SEM (cell line): ENCODE results near the gene TCOF1.

DNA sequence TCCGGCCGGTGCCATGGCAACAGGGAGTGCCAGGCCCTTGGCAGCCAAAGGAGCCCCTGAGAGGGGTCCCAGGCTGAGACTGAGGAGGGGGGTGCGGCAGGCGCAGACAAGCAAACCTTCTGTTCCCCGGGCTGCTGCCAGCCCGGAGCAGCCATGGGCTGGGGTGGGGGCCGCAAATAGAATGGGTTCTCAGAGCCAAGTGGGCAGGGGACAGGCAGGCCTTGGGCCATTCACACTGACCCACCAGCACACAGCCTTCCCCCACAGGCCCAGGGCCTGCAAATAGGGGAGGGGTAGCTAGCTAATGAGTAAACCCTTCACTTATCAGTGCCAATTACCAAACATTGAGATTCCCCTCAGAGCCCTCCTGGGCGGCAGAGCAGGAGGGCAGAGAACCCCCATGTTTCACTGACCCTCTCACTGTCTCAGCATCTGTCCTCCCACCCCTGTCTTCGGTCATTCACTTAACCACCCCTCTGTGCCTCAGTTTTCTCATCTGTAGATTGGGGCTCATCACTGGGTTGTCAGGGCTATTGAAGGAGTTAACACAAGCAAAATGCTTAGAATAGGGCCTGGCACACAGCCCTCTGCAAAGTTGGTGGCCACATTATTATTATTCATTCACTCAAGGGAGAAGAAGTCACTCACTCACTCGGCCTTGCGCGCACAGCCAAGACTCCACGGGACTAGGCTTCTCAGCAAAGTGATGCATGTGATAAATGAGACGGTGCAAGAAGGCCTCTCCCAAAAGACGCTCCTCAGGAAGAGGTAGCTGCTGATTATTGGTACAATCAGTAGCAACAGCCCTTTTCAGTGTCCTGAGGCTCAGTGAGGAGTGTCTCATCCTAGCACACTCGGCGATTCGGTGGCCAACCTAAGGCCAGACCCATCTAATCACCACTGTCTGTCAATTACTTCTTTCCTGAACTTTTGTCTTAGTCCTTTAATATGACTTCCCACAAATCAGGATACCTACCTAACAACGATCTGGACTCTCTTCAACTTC, 8.1 kb downstream of the PDGFRB start:
- PRO-cap: no peak

- PRO-cap: bidirectional peak, plus-strand start at chr5:150154518, minus-strand start at chr5:150154399
These were observed 1.4 kb downstream of the PDGFRB start for GRCh38 chr5:150154073-150154808.

- PRO-cap: no peak
These were observed 45.3 kb downstream of the CAMK2A start for GRCh38 chr5:150244393-150244598.

DNA sequence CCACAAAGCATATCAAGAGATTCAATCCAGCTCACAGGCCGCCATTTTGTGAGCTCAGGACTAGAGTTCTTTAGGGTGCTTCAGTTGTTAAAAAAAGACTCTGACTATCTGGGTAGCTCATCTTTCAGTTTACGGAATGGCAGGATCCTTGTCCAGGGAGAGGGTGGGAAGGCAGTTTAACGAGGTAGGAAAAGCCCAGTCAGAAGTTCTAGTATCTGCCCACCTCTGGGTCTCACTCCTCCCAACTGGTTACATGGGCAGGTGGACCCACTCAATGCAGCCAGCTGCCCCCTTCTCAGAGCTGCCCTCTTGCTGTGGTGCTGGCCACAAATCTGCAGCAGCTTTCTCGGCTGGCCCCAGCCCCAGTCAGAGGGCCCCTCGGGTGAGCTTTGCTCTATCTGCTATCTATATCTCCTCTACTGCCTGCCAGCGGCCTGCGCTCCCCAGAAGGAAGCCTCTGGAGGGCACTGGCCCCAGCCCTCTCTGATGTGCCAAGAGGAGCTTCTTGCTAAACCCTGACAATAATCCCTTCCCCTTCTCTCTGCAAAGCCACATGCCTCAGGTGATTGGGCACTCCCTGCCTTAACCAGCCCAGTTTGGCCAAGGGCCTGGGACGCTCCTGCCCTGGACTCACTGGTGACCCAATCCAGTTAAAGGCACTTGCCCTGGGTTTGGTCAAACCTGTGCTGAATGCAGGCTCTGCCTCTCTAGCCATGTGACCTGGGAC, 42.9 kb downstream of the CAMK2A start:
- PRO-cap: no peak

GRCh38 chr5:150303743-150303997, 965 bp upstream of the ARSI start:
- PRO-cap: no peak

DNA sequence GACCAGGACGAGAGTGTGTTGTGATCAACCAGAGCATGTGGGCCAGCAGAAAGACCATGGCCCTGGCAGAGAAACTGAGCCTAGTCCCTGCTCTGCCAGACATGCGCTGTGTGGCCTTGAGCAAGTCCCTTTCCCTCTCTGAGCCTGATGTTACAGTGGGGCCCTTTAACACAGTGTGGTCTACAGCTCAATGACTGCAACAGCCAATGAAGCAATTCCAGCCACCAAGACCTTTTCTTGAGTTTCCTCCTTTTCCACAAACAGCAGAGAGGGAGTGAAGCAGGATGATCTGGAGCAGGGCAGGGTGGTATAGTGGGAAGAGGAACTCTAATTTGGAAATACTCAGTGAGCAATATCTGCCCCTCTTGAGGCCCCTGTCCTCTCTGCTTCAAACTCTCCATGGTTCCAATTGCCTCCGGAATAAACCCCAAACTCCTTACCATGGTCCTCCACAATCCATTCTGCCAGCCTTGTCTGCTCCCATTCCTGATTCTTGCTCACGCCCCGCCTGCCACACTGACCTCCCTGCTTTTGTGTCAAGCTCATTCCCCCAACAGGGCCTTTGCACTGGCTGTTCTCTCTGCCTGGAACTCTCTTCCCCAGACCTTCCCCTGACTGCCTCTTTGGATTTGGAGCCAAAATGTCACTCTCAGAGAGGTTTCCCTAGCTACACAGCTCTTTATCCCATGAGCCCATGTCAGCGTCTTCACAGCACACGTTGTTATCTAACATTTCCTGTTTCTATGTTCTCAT, 26.0 kb upstream of the ARSI start:
- PRO-cap: no peak

DNA sequence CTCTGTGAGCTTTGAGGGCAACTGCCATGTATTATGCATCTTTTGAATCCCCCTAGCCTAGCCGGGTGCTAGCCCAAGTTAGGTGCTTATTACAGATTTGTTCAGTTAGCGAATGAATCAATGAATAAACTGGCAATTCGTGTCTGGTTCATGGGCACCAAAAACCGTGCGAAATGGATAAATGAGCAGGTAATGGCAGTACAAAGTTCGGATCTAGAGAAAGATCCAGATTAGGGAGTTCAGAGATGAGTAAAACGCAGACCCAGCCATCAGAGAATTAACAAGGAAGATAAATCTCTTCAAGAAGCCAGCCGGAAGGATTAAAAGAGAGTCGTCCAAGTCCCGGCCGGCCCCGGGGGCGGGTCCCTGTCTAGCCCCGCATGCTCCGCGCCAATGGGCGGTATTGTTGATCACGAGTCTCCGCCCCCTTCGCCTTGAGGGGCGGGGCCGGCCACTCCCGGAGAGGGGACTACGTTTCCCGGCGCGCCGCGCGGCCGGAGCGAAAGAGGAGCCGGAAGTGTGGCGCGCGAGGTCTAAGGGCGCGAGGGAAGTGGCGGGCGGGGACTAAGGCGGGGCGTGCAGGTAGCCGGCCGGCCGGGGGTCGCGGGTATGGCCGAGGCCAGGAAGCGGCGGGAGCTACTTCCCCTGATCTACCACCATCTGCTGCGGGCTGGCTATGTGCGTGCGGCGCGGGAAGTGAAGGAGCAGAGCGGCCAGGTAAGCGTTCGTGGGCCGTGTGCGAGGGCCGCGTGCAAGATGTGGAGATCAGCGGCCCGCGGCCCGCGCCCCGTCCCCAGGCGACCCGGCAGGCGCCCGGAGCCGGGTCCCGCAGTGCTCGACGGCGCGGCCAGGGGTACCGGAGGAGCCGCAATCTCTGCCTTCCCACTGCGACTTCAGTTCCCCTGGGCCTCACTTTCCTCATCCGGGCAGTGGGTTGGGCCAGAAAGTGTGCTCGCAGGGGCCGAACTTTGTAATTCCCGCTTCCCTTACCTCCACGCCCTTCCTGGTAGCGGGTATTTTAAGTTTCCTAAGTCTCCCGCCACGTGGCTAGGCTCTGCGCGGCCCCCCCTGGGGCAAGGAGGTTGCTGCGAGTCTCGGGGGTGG, at the start of gene TCOF1:
Gene TCOF1, plus strand, starts transcription at position 560 of the 1,104 bp plus-strand sequence.
- PRO-cap: bidirectional peak, plus-strand start at position 567 of the sequence, minus-strand start at position 295 of the sequence

DNA sequence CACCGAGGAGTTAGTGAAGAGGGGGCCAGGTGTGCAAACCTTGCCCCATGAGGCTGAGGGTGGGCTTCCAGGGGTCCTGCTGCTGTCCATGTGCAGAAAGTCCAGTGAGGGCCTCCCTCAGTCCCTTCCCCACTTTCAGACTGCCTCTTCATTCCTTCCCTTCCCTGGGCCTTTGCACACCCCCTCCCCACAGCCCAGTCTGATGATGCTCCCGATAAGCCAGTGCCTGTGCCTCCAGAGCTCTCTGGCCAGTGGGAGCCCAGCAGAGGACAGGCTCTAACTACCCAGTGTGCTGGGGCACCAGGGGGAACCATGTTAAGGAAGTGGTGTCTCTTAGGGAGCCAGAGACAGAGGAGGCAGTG, 16.1 kb downstream of the TCOF1 start:
- PRO-cap: no peak

GRCh38 chr5:150382409-150382834, 24.9 kb downstream of the TCOF1 start:
- PRO-cap: no peak

DNA sequence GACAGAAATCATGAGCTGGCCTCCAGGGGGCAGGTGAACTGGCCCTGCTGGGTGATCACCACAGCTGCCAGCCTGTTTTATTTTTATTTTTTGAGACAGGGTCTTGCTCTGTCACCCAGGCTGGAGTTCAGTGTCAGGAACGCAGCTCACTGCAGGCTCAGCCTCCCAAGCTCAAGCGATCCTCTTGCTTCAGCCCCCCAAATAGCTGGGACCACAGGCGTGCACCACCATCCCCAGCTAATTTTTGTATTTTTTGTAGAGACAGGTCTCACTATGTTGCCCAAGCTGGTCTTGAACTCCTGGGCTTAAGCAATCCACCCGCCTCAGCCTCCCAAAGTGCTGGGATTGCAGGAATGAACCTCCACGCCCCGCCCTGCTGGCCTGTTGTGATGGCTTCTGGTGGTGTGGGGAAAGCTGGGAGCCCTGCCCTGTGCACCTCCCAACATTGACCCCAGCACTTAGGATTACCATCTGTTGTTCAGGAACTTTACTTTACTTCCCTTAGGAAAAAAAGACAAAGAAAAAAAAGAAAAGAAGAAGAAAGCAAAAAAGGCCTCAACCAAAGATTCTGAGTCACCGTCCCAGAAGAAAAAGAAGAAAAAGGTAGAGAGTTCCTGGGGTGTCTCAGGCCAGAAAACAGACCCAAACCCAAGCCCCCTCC, 14.7 kb downstream of the CD74 start:
- PRO-cap: no peak

DNA sequence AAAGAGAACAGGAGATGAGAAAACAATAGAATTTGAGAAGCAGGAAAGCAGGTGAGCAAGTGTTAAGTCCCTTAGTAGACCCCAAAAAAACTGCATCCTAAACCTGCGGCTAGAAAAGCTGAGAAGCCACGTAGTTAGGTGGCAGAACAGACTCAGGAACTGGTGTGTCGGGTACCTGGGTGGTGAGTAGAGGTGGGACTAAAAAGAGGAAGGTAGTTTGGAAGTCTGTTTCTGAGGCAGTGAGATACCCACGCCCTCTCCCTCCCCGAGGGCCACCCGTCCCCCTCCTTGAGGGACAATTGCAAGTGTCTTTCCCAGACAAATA, 6.8 kb upstream of the CD74 start:
- PRO-cap: no peak

DNA sequence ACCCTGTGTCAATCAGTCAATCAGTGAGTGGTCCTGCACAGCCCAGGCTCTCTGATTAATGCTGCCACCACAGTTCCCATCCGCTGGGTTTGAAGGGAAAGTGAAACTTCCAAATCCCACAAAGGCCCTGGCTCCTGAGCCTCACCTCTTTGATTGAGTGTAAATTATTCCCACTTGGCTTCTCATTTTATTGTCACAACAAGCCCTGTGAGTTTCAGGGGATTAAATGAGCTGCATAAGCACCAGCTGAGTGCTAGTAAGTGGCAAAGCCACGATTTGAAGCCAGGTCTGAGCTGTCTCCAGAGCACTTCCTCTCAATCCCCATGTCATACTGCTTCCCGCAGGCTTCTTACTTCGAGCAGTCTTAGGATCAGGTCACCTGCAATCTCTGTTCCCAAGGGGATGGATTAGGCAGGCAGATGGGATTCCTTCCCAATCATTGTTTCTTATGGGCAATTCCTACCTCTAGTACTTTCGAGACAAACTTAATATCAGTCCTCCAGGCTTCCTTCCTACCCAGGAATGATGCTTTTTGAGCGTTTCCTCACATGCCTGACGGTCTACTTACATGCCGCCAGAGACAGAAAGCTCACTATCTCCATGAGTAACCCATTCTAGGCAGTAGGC, 17.9 kb downstream of the RPS14 start:
- PRO-cap: no peak

GRCh38 chr5:150473051-150473307, 23.4 kb upstream of the RPS14 start:
- PRO-cap: no peak

DNA sequence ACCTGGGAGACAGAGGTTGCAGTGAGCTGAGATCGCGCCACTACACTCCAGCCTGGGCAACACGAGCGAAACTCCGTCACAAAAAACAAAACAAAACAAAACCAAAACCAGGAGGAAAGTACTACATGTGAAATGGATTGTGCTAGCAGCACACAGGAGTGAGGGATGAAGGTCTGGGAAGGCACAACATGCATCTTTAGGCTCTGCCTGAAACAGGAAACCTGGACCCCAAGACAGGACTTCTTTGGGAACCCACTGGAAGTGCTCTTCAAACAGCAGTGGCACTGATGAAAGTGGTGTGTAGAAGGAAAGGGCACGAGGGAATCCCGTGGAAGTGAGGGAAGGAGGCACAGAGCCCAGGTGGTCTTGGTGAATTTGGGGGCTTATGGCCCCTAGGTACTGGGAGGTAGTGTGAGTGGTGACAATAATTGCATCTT, 27.2 kb upstream of the RPS14 start:
- PRO-cap: no peak

GRCh38 chr5:150488363-150489450, 19.2 kb upstream of the NDST1 start:
- PRO-cap: no peak

DNA sequence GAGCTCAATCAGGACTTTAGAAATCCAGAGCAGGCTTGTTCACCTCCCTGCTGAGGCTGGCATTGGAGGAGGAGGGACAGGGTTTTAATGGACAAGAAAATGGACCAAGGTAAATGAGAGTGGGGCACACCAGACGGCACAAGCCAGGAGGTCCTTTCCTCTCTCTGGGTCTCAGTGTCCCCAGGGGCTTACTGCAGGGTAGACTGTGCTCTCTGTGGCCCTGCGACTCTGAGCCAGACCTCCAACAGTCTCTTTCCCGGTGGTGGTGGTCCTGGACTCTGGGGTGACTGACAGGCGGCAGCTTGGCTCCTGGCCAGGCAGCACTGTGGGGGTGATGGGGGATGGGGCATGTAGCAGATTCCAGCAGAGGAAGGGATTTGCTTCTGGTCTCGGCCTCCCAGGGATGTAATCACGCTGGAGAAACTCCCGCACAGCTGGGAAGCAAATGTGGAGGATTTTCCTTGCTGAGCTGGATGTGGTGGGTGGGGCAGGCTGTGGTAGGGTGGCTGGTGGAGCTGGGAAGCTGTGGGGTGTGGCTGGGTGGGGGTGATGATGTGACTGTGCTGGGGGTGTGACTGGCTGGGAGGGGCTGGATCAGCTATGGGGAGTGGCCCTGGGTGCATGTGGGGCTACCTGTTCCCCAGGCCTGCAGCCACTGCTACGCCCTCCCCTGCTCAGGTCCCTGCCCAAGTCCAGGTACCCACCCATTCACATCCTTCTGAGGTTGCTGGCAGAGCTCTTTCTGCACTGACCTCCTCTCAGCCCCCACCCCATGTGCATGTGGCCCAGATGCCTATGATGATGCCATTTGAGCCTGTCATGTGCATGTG, 3.7 kb downstream of the NDST1 start:
- PRO-cap: no peak

DNA sequence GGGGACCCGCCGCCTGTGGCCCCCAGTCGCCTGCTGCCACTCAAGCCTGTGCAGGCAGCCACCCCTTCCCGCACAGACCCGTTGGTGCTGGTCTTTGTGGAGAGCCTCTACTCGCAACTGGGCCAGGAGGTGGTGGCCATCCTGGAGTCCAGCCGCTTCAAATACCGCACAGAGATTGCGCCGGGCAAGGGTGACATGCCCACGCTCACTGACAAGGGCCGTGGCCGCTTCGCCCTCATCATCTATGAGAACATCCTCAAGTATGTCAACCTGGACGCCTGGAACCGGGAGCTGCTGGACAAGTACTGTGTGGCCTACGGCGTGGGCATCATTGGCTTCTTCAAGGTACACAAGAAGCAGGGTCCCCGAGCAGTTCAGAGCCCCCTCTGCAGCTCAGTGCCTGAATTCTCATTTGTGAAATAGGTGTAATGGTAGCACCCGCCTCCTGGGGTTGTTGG, 13.5 kb downstream of the NDST1 start:
- PRO-cap: no peak

DNA sequence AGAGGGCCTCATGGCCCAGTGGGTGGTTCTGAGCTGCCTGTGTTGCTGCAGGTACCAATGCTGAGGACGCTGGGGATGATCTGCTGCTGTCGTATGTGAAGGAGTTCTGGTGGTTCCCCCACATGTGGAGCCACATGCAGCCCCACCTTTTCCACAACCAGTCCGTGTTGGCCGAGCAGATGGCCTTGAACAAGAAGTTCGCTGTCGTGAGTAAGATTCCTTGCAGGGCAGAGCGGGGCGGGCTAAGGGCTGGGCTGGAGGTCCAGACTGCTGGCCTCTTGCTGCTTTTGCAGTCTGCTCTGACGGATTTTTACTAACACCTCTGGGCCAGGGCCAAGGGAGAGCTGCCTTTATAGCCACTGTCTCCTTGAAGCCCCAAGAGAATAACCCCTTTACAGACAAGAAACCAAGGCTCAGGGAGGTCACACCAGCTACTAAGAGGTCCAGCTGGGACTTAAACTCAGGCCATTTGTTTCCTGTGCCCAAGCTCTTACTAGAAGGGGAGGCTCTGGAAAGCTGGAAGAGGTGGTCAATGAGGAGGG, 27.0 kb downstream of the NDST1 start:
- PRO-cap: no peak

GRCh38 chr5:150547971-150548584, 40.1 kb downstream of the NDST1 start:
- PRO-cap: no peak

GRCh38 chr5:150584413-150584889, 56.0 kb upstream of the SYNPO start:
- PRO-cap: no peak